Retinal pigment epithelial cell (primary cell): ENCODE results near the gene ART4.

DNA sequence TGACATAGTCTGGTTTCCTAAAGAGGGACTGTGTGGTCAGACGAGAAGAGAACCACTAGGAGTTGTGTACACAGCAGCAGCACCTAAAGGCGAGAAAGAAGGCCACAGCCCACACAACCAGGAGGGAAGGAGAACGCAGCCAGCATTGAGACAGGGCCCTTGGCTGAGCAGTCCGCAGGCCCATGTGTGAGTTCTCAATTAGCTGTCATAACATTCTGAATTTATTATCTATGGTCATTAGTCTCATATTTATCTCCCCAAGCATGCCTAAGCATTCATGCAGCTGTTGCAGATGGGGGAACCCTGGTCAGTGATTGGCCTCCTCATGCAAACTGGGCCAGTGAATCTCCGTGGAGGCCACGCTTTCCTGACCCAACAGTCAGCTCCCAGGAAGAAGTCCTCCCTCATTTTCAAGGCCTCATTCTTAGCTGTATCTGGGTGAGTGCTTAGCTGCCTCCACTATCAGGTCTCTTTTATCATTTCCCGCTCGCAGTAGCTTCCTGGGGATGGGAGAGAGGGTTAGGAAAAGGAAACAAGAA lies 81.2 kb upstream of the ATF7IP start:
- RRBS = no CpG with 5 or more reads among the region's 8 CpGs

GRCh38 chr12:14401266-14401863 lies 35.9 kb downstream of the ATF7IP start:
- RRBS = no CpG with 5 or more reads among the region's 11 CpGs

DNA sequence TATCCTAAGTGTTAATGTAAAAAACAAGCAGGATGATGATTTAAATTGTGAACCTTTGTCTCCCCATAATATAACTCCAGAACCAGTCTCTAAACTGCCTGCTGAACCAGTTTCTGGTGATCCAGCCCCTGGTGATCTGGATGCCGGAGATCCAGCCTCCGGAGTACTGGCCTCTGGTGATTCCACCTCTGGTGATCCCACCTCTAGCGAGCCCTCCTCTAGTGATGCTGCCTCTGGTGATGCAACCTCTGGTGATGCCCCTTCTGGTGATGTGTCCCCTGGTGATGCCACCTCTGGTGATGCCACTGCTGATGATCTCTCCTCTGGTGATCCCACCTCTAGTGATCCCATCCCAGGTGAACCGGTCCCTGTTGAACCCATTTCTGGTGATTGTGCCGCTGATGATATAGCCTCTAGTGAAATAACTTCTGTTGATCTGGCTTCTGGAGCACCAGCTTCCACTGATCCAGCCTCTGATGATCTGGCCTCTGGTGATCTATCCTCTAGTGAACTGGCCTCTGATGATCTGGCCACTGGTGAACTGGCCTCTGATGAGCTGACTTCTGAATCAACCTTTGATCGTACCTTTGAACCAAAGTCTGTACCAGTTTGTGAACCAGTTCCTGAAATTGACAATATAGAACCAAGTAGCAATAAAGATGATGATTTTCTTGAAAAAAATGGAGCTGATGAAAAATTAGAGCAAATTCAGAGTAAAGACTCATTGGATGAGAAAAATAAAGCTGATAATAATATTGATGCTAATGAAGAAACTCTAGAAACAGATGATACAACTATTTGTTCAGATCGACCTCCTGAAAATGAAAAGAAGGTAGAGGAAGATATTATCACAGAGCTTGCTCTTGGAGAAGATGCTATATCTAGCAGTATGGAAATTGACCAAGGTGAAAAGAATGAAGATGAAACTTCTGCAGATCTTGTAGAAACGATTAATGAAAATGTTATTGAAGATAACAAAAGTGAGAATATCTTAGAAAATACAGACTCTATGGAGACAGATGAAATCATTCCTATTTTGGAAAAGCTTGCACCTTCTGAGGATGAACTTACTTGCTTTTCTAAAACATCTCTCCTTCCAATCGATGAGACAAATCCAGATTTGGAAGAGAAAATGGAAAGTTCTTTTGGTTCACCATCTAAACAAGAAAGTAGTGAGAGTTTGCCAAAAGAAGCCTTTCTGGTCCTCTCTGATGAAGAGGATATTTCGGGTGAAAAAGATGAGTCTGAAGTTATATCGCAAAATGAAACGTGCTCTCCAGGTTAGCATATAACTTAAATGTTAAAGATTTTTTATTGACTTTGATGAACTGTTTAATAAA lies 59.2 kb downstream of the ATF7IP start:
- RRBS = no CpG with 5 or more reads among the region's 12 CpGs

- RRBS = no CpG with 5 or more reads among the region's 17 CpGs
Measured at GRCh38 chr12:14842811-14843979, at the start of gene ART4. Gene ART4, minus strand, starts transcription at chr12:14843526.

- RRBS = no CpG with 5 or more reads among the region's 6 CpGs
Measured at GRCh38 chr12:14896354-14896782, 10.7 kb upstream of the MGP start.

GRCh38 chr12:15146642-15147177 lies 74.5 kb downstream of the RERG start:
- RRBS = no CpG with 5 or more reads among the region's 4 CpGs

DNA sequence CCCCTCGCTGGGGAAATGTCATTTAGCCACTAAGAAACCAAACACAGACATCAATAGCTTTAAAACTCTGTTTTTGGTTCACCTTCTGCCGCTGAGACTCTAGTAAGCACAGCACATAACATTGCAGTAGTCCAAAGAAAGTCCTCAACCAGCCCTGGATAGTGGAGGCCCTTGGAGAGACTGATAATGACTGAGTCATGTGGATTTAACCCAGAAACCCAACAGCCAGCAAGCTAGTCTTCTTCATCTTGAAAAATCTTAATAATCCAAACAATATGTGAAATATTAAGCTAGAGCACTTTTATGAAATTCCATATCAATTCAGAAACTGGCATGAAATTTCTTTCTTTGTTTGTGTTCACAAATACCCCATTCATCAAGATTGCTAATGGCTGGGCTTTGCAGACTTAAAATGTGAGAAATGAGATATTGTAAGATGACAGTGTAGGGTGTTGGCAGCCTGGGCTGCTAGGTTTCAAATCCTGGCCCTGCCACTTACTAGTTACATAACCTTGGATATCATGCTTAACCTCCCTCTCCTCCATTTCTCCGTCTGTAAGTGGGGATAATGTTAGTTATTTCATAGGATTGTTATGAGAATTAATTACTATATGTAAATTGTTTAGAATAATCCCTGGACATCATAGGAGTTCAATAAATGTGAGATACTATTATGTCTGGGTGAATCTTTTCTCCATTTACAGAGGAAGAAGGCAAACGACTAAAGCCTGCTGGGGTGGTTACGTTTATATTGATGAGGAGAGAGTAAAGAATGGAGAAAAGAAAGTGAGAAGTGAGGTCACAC lies 40.0 kb downstream of the RERG start:
- RRBS = no CpG with 5 or more reads among the region's 5 CpGs

DNA sequence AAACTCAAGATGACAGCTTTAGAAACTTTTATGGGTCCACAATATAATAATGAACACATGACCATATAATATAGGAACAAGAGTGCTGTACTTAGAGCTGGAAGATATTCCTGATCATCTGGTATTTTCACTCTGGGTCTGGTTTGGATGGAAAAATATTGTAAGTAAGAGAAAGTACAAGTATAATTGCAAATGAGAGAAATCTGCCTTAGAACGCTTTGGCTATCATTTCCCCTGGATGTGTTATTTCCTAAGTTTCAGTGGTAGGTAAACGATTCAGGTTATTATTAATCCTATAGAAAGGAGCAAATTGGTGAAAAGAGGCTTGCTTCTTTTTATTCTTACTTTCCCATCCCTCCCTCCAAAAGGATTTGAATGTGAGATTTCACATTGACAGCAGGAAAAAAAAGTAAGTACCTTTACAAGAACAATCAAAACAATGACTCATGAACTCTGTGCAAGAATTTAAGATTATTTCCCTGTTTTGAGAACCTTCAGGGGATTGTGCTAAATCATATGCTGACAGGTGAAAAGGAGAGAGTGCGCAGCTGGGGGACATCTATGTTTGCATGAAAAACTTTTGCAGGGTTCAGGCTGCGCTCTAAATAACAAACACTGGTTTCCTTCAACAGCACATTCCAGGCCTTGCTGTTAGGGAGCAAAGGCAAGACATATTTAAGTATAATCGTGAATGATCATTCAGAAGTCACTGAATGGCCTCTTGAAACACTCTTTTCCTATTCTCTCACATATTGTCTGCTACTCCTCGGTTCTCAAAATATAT lies 27.4 kb downstream of the RERG start:
- RRBS = no CpG with 5 or more reads among the region's 6 CpGs

- RRBS = no CpG with 5 or more reads among the region's 6 CpGs
Measured at GRCh38 chr12:15205371-15206036, 15.7 kb downstream of the RERG start.

DNA sequence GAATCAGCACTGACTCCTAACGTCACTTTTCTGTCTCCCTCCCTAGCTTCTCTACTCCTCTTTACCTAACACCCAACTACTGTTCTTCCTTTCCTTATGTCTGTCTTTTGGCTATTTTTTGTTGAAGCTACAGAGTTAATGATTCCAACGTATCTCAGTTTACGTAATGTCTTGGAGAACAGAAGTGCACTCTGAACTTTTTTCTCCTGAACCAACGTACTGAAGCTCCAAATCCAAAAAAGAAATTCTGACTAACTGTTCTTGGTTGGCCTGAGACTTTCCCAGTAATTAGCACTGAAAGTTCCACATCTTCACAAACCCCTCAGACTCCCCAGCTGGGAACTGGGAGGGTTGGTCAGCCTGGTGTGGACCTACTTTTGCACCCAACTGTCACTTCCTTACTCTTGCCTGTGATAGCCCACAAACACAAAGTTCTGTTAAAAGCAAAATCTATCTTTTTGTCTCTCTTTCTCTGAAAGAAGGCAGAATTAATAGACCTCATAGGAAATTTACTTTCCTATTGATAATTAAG lies 155.2 kb downstream of the EPS8 start:
- RRBS = no CpG with 5 or more reads among the region's 4 CpGs

DNA sequence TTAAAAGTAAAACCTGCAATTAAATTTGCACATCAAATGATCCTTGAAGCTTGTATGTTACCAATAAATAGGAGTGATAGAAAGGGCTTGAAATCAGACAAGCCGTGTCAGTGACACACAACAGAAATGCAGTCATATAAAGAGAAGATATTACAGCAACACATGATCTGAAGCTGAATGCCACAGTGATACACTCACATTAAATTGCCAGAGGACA lies 69.9 kb downstream of the EPS8 start:
- RRBS = no CpG with 5 or more reads among the region's 1 CpG

- RRBS = no CpG with 5 or more reads among the region's 4 CpGs
Measured at GRCh38 chr12:15763766-15764418, 25.3 kb downstream of the EPS8 start.

DNA sequence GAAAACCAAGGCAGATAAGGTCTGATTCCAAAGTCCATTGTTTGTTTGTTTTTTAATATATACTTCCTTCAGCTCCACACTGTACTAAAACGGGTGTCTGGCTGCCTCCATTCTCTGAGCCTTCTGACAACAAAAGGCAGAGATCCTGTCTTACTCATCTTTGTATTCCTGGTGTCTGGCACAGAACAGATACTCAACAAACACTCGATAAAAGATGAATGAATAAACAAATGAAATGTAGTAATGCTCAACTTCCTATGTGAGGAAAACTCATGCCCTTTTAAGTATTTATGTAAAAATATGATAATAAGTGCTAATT lies 8.6 kb downstream of the EPS8 start:
- RRBS = no CpG with 5 or more reads among the region's 2 CpGs

DNA sequence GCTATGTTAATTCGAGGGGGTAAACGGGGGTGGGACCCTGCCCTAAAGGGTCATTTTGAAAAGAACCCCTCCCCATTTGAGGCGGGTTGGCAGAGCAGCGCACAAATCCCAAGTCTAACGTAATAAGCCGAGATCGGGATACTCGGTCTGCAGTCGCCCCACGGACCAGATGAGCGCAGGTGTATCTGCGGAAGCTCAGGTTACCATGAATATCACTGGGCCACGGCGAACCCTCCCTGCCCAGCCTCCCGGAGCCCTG lies 592 bp downstream of the EPS8 start:
- RRBS = 5% methylated on average over 1 of the region's 15 CpGs

DNA sequence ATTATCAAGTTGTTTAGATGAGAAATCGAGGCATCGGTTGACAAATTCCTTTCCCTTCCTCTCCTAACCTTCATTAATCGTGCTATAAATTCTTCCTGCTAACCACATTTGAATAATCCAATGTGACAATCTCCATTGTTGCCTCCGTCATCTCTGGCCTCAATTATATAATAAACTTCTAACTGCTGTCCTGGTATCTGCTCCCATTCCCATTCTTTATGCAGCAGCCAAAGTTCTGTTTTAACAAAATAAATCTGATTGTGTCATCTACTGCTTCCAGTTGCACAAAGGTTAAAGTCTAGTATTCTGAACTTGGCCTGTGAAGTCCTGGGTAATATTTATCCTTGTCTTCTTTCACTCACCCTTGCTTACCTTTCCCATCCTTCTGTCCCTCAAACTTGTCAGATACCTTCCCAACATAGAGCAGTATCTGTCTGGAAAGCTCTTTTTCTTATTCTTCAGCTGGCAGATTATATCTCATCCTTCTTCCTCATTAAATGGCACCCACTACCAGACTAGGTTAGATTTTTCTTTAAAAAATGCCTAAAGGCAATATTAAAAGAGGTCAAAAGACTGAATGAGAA lies 19.4 kb upstream of the STRAP start:
- RRBS = no CpG with 5 or more reads among the region's 4 CpGs

GRCh38 chr12:15904081-15904770 lies 6.9 kb upstream of the DERA start:
- RRBS = no CpG with 5 or more reads among the region's 3 CpGs

GRCh38 chr12:16348470-16349601 lies 1.4 kb downstream of the MGST1 start:
- RRBS = no CpG with 5 or more reads among the region's 13 CpGs